REH cell (cell line): ENCODE results near the genes AKAP11 and SERP2.

GRCh38 chr13:42137651-42138278 lies 89.3 kb downstream of the DGKH start:
- PRO-cap = no peak

- PRO-cap = bidirectional peak, plus-strand start at chr13:42271503, minus-strand start at chr13:42271444
Measured at GRCh38 chr13:42271267-42271729, 654 bp upstream of the AKAP11 start.

DNA sequence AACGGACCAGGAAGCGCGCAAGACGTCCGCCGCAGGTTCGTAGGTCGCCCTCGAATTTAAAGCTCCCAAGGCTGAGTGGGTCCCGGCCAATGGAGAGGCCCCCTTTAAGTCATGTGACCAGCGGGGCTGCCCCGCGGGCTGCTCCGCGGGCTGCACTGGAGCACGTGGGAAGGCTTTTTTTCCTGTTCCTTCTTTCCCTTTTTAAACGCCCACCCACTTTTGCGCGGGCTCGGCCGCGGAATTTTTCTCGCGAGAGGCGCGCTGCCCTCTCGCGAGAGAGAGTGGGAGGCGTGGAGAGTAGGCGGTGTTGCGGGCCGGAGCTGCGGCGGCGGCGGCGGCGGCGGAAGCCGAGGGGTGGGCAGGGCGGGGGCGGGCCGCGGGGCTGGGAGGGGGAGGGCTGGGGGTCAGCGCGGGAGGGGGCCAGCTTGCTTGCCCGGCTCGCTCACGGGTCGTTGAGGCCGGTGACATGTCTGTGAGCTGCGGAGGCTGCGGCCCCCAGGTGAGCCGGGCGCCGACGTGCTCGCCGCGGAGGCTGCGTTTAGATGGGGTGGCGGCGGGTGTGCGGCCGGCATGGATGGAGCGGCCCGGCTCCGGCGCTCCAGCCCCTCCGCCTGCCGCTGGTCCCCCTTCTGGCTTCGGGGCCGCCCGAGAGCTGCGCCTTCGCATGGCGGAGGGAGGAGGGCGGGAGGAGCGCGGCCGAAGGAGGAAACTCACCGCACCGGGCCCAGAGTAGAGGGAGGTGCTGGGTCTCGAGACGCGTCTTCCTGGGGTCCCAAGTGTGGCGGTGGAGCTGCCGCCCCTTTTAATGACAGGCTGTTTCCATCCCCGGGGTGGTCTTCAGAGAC lies at the start of gene AKAP11:
Gene AKAP11 (plus strand): TSS at position 423 of the 845 bp plus-strand sequence.
- PRO-cap = bidirectional peak, plus-strand start at position 294 of the sequence, minus-strand start at position 77 of the sequence; bidirectional peak, plus-strand start at position 727 of the sequence, minus-strand start at position 737 of the sequence

- PRO-cap = no peak
Measured at GRCh38 chr13:42294942-42295198, 22.9 kb downstream of the AKAP11 start.

GRCh38 chr13:42302289-42302977 lies 30.5 kb downstream of the AKAP11 start:
- PRO-cap = no peak

DNA sequence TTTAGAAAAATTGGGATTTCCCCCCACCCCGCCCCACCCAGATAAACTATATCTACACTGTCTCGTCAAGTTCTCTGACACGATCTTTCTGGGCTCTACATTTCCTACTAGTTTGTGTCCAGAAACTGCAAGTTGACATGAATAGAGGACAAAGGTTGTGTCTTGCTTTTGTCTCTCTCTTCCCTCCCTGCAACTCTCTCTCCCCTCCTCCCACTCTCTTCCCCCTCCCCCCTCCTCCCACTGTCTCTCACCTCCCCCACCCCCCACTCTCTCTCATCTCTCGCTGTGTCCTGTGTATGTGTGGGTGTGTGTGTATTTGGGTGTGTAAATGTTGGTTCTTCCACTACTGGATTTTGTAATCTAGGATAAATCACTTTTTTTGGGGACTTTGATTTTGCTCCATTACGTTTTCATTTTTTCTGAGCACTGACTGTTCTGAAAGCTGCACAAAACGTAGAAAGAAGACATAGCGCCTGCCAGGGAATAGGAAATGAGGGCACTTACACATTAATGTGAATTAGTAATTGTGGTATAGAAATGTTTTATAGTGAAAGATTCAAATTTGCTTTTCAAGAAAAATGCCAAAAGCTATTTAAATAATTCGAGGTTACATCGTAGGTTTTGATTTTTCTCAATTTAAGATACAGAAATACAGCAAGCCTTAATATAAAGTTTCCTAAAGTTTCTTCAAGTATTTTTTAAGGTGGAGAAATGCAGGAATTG lies 48.5 kb downstream of the AKAP11 start:
- PRO-cap = no peak

DNA sequence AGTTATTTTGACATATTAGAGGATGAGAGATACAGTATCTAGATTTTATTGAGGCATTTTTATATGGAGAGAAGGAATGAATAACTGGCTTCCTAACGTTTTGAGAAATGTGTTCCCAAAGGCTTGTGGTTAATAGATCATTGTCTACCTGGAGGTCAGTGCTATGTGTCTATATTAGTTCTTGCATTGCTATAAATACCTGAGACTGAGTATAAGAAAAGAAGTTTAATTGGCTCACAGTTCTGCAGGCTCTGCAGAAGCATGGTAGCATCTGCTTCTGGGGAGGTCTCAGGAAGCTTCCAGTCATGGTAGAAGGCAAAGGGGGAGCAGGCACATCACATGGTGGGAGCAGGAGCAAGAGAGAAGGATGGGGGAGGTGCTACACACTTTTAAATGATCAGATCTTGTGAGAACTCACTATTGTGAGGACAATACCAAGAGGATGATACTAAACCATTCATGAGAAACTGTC lies 53.3 kb downstream of the AKAP11 start:
- PRO-cap = no peak

- PRO-cap = no peak
Measured at GRCh38 chr13:42872509-42873070, 91.2 kb downstream of the FAM216B start.

DNA sequence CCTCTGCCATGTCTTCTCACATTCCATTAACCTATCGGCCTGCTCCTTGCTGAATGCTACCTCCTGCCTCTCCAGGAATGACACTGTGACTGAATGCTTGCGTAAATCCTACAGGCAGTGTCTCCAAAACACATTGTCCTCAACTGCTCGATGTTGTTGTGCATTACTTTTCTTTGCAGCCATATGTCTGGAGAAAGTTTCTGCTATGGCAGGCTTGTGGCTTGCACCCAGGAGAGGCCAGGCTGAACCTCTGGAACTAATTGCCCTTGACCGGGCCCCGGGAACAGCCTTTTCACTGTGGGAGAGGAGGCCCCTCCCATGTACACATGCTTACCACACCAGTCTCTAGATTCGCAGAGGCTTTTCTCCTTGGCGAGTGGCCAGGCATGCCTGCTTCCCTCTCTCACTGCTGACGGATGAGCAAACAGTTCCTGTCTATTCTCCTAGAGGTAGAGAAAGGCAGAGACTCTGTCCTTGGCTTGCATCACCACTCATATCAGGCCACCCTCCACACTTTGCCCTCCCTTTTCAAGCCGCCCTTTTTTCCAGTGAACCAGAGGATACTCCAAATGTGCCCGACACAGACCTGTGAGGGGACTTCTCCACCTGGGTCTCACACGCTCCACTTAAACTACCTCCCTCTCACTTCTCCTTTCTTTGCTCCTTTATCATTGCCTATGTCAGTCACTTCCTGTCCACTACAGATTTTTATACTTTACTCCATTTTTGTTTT lies 284.4 kb downstream of the DNAJC15 start:
- PRO-cap = no peak

DNA sequence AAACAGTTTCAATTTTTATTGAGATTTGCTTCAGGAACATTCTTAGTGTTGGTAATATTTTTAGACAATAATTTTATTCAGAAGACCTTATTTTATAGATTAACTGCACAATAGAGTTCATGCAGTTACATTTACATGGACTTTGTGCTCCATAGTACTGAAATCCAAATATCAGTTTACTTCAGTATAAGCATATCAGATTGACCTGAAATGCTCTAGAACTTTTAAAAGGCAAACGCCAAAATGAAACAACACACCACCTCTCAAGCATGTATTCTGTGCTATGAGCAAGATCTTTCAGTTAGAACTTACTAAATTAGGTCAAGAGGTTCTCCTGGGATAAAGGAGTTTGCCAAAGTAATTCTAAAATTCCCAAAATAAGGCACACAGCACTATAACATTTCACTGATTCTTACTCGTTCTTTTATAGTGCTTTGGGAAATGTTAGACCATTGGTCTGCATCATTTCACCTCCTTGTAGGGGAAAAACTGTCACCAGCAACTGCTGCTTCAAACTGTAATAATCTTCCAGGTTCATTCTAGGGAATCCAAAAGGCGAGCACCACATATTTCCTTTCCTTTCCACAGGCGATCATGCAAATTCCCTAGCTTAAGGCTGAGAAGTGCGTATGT lies 275.4 kb downstream of the ENOX1 start:
- PRO-cap = no peak

DNA sequence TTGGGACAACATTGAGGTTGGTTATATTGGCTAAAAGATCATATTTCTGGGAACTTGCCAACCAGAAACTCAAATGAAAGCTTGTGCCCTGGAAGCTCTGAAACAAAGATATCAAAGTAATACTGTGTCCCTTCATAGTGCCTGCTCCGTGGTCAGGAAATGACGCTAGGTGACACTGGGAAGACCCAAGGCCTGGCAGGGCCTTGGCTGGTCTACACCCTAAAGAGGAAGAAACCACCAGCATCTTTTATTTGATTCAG lies 139.5 kb downstream of the SMIM2 start:
- PRO-cap = no peak

- PRO-cap = no peak
Measured at GRCh38 chr13:44132543-44133270, 28.4 kb downstream of the SMIM2 start.

DNA sequence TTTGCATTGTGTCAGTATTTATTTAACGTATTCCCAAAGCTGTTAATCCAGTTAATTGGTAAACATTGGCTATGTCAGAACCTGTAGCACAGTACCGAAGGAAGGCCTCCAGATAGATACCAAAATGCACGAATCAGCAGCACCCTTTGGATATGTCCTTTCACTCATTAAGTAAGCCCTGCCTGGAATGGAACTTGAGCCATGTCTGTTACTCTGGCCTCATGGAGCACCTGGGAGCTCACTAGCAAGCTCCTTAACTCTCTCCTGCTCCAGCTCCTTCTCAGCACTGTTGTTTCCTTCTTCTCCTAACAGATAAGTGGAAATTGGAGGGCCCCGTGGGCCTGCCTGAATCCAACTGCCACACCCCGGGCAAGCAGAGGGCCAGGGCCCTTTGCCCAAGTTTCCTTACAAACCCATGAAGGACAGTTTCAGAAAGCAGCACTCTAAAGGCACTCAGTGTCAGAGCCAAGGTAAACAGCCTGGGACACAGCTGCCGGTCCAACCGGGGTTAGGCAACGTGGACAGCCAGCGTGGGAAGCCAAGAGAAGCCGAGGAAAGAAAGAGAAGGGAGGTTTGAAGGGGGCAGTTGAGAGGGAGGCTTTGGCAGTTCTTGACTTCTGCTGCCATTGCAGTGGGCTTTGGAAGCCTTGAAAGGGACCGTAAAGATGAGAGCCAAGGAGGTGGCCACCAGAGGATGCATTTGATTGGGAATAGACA lies 57.7 kb upstream of the SMIM2 start:
- PRO-cap = no peak

- PRO-cap = no peak
Measured at GRCh38 chr13:44224267-44224872, 63.3 kb upstream of the SMIM2 start.

DNA sequence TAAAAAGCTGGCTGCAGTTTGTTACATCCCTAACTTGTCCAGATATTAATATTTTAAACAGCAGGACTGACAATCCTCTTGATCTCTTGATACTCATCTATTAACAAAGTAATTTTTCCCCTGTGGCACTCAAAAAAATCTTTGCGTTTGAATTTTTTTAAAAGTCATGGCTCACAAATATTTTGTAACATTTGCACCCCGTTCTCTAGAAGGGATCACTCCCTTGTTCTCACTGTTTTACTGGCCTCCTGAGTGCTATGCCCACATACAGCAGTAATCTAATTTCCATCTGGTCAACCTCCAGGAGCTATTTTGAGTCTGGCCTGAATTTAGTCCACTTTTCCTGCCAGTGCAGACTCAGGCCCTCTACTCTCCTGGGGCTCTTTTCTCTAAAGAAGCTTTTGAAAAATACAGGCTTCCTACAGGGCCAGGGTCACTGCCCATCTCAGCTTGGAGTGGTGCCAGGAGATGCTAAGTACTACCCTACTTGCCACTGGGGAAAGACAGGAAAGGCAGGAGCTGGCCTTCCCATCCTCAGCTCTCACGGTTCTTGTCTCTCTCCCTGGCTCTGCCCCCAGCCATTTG lies 101.8 kb upstream of the SERP2 start:
- PRO-cap = no peak

GRCh38 chr13:44313441-44314166 lies 60.0 kb upstream of the SERP2 start:
- PRO-cap = no peak

GRCh38 chr13:44373200-44374000 lies at the start of gene SERP2:
TSS of gene SERP2 (plus strand) at chr13:44373824.
- PRO-cap = no peak

GRCh38 chr13:44436276-44437609 lies 63.1 kb downstream of the SERP2 start:
- PRO-cap = bidirectional peak, plus-strand start at chr13:44437003, minus-strand start at chr13:44436858; bidirectional peak, plus-strand start at chr13:44437326, minus-strand start at chr13:44437299

DNA sequence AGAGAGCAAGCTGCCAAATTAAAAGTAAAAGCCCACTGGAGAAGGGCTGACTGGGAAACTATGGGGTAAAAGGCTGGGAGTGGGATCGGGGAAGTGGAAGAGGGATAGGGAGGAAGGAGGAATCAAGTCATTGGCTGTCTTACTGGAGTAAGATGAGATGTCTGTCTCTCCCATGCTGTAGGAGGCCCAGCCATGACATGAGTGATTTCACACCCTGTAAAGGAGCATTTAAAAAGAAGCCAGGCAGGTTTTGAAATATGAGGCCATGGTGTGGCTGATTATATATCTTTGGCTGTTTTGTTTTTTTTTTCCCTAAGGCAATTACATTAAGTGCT lies 183.4 kb upstream of the TSC22D1 start:
- PRO-cap = no peak

GRCh38 chr13:44870418-44871183 lies 118.7 kb downstream of the NUFIP1 start:
- PRO-cap = no peak